H4 (cell line): ENCODE measurements around the genes CWF19L1 and POLL.

GRCh38 chr10:99908805-99909241 lies 100.9 kb downstream of the DNMBP start:
- RAMPAGE, long total RNA = no peak

DNA sequence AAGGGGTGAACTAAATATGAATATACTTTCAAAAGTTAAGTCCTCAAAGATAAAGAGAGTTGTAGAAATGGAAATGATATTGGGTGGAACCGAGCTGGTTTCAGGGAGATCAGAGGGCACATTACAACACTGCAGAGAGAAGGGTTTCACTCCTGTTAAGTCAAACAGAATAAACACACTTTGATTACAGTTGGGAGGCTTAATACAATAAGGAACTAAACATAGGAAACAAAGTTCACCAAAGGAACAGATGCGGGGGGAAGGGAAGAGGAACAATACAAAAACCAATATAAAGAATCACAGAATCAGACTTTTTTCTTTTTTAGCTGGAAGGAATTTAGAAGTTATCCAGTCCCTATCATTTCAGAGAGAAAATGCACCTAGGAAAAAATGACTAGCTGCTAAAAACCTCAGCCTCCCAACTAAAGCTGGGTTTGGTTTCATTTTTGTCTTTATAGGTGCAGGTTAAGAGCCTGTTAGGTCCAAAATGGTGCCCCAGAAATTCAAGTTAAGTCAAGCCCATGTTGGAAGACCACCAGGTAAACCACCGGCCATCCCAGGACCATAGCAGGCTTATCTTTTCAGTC lies 82.0 kb downstream of the DNMBP start:
- RAMPAGE, long total RNA = no peak

- RAMPAGE, long total RNA = no peak
Measured at GRCh38 chr10:100186534-100186739, 608 bp upstream of the ERLIN1 start.

GRCh38 chr10:100187568-100188090 lies 1.8 kb upstream of the ERLIN1 start:
- RAMPAGE, long total RNA = no peak

DNA sequence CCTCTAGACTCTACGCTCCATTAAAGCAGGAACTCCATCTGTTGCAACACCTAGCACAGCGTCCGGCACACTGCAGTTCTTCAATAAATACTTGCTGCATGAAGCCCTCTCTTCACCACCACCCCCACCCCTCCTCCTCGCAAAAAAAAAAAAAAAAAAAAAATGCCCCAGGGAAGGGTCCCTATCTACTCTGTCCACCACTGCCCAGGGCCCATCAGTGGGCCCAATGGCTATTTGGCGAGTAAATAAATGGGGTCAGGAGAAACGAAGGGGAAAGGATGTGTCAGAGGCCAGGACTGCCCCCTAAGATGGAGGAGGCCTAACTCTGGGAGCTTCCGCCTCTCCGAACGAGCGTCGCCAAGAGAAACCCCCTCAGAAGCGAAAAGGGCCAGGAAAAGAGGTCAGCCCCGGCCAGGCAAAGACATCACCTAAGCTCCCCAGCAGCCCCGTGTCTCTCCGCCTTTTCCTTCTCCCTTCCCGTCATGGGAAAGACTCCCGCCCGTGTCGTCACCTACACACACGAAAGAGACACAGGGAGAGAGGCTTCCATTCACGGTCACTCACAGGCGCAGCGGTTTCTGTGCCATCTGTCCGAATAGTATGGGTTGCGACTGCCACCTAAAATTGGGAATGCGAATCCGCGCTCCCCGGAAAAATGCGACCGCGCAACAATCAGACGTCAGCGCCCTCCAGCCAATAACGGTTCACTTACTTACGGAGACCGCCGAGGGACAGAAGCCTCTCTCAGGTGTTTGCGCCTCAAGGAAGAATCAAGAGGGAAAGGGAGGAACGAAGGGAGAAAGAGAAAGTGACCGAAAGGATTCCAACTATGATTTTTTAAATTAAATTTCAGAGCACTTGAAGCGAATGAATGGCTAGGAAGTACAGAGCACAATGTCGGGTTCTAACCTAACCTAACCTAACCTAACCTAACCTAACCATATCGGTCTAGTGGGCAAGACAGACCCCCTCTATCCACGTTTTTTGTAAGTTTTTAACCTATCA lies at the start of gene CWF19L1:
TSS of gene CWF19L1 (minus strand) at position 632 of the 1,005 bp plus-strand sequence.
- RAMPAGE, long total RNA = no peak

GRCh38 chr10:100360759-100361139 lies 13.7 kb downstream of the SCD start:
- RAMPAGE, long total RNA = no peak

DNA sequence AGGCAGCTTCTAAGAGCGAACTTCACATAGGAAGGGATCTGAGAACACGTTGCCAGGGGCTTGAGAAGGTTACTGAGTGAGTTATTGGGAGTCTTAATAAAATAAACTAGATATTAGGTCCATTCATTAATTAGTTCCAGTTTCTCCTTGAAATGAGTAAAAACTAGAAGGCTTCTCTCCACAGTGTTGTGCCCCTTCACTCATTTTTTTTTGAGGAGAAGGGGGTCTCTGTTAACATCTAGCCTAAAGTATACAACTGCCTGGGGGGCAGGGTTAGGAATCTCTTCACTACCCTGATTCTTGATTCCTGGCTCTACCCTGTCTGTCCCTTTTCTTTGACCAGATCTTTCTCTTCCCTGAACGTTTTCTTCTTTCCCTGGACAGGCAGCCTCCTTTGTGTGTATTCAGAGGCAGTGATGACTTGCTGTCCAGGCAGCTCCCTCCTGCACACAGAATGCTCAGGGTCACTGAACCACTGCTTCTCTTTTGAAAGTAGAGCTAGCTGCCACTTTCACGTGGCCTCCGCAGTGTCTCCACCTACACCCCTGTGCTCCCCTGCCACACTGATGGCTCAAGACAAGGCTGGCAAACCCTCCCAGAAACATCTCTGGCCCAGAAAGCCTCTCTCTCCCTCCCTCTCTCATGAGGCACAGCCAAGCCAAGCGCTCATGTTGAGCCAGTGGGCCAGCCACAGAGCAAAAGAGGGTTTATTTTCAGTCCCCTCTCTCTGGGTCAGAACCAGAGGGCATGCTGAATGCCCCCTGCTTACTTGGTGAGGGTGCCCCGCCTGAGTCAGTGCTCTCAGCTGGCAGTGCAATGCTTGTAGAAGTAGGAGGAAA lies 15.4 kb downstream of the SCD start:
- RAMPAGE, long total RNA = no peak

- RAMPAGE, long total RNA = no peak
Measured at GRCh38 chr10:100364186-100364658, 17.2 kb downstream of the SCD start.

GRCh38 chr10:100372348-100372947 lies 25.4 kb downstream of the SCD start:
- RAMPAGE, long total RNA = no peak

DNA sequence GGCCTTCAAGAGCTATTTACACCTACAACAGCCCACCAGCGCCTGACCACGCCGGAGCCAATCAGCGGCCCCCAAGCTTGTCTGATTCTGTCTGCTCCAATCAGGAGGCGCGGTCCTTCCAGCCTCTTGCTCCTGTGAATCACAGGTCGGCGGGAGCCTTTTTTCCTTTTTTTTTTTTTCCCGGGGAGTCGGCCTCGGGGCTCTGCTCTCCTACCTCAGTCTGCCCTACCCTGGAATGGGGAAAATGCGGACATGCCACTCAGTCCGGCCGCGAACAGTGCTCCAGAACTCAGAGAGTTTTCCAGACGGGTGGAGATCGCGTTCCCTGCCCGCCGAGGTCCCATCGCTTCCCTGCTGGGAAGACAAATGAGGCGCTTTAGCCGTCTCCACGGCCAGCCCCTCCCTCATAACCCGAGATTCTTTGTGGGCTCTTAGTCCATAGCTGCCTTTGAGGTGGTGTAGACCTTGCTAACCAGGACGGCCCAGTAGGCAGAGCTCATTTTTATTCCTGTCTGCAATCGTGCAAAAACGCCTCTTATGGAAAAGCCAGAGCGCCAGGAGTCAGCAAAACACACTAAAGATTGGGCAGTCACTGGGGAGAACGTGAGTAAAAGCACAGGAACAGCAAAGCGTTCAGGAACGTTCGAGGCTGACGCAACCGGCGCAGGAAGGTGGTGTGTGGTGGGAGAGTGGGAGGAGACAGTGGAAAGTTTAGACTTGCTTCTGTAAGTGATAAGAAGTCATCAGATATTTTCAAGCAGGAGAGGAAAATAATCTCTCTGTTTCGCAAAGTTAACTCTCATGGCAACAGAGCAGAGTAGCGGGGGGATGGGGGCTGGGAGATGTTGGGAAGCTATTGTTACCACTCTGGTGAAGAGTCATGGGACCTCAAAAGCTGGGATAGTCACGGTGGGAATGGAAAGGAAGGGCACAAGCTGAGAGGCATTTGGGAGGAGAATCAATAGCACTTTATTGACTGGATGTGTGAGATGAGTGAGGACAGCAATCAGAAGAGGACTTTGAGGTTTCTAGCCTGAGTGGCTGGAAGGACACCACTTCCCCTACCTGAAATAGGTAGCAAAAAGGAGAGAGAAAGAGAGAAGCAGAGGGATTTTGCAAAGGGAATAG lies 26.7 kb downstream of the SCD start:
- RAMPAGE, long total RNA = no peak

DNA sequence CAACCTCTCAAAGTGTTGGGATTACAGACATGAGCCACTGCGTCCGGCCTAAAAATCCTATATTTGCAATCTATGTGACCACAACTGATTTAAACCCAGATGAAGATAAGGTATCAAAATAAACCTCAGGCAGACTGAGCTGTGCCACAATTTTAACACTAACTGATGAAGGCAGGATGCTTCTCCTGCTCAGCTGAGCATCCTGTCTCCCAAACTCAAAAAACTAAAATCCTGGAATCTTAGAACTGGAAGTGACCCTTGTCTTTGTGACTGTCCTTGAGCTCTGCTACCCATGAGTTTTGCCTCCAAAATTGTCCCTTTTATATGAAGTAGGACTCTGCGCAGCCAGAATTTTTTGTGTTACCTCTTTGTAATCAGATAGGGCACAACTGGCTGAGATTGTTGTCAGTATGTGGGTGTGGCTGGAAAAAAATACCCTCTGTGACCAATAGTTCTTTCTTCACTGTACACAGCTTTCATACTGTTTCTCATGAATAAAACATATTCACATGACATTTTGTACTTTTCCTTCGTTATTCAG lies 49.8 kb upstream of the WNT8B start:
- RAMPAGE, long total RNA = no peak

GRCh38 chr10:100509237-100509609 lies 10.4 kb downstream of the SEC31B start:
- RAMPAGE, long total RNA = no peak

- RAMPAGE, long total RNA = no peak
Measured at GRCh38 chr10:100653854-100654454, 91.4 kb upstream of the PAX2 start.

DNA sequence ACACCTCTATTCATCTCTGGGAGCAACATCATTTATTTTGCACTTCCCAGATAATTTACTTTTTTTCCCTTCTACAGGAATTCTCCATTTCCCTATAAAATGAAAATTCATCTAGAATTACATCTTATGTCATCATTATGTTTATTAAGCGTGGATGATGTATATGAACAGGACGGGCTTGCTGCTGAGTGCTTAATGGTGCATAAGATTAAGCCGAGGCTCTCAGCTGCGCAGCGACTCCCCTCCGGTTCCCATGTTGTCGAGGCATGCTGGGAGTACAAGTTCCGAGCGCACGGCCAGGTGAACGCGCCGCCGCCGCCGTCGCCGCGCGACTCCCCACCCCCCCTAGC lies 91.0 kb upstream of the PAX2 start:
- RAMPAGE, long total RNA = no peak

GRCh38 chr10:101031836-101032206 lies 787 bp downstream of the SFXN3 start:
- RAMPAGE, long total RNA = no peak

- RAMPAGE, long total RNA = no peak
Measured at GRCh38 chr10:101069988-101070636, 8.3 kb downstream of the KAZALD1 start.

DNA sequence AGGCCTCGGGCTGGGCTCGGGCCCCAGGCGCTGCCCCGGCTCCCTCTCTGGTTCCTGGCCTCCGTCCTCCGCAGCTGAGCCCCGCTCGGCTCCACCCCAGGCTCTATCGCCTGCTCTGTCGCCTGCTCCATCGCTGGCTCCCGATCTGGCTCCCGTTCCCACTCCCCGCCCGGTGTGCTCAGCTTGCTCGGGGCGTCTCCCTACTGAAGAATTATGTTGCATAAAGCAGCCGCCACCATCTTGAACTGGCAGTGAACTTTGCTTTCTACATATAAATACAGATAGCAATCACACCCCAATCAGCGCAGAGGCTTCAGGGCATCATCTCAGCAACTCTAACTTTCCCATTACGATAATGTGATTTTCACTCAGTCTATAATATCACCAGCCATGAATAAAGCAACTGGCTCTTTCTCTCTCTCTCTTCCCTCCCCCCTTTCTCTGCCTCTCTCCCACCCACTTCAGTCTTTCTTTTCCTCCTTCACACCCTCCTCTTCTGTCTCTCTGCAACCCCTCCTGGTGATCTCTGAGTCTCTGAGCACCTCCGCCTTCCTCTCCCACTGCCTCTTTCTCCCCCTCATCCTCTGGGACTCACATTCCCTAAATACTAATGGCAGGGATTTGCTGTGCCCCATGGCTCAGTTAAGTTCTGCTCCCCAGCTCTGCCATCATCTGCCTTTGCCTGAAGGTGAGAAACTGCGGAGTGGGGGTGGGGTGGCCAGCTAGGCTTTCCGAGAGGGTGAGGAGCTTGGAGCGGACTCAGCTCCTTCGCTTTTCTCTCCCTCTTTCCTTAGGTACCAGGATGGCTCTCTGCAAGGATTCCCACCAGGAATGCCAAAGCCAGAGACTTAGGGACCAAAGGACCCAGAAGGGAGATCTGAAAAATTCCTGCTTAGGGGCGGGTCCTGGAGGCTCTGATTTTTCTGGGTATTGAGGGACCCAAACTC lies 43.1 kb upstream of the BTRC start:
- RAMPAGE, long total RNA = no peak

GRCh38 chr10:101367909-101368382 lies 14.0 kb downstream of the BTRC start:
- RAMPAGE, long total RNA = no peak

DNA sequence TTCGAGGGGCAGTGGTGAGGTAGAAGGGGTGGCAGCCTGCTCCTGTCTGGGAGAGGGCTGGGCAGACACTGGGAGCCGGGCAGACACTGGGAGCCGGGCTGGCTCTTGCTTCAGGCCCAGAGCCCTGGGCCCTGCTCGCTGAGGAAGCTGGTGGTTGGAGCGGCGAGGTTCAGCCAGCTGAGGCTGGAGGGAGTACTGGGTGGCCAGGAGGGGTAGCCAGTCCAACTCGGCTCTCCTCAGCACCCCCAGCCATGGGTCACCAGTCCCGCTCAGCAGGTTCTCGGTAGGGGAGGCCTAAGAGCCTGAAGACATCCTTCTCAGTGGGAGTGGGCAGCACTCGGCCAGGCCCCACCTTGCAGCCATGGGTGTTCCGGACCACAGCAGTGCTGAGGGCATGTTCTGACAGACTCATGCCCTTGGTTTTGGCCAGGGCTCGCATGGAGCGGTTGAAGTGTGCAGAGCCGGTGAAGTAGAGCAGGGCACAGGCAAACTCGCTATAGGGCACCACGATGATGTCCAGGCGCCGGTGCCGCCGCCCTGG lies 8.8 kb downstream of the POLL start:
- RAMPAGE, long total RNA = no peak

DNA sequence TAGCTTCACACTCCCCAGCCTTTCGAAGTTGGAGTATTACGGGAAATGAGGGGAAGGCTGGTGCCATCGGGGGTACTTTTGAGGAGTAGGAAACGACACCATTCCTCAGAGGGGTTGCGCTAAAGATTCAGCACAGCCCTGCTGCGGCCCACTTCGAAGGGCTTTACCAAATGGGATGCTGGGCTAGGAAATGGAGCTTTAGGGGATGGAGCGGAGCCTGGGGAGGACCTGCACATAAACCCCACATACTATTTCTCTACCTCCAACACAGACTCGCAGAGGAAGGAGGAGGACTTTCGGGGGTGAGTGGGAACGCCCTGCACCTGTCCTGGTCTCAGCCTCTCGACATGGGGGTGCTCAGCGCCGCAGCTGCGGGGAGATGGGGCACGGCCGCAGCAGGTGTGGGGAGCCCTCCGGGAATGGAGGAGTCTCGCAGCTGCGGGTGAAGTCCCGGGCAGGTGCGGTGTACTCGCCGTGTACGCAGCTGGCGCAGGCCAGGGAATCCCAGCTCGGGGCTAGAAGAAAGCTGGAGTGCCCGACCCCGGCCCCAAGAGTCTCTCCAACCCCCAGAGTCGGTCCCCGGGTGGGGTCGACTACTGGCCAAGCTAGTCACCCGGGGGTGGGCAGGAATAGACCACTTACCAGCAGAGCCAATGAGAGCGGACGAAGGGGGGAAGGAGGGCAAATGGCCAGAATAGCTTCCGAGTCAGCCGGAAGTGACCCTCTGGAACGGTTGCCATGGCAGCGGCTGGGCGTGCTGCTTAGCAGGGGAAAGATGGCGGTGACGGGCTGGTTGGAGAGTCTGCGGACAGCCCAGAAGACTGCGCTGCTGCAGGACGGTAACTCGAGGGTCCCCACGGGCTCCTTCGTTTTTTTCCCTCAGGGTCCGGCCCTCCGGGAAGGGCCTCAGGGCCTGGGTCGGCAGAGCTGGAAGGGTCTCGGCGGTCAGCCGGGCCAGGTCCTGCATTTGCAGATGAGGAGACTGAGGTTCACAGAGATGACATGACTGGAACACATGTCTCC lies at the start of gene POLL:
TSS of gene POLL (minus strand) at position 696 of the 1,023 bp plus-strand sequence.
- RAMPAGE, long total RNA = start-site peak on the minus strand centred at position 655 of the sequence, 7 bp wide, 10 reads